HT-29 (cell line): ENCODE measurements around the gene BRDT.

DNA sequence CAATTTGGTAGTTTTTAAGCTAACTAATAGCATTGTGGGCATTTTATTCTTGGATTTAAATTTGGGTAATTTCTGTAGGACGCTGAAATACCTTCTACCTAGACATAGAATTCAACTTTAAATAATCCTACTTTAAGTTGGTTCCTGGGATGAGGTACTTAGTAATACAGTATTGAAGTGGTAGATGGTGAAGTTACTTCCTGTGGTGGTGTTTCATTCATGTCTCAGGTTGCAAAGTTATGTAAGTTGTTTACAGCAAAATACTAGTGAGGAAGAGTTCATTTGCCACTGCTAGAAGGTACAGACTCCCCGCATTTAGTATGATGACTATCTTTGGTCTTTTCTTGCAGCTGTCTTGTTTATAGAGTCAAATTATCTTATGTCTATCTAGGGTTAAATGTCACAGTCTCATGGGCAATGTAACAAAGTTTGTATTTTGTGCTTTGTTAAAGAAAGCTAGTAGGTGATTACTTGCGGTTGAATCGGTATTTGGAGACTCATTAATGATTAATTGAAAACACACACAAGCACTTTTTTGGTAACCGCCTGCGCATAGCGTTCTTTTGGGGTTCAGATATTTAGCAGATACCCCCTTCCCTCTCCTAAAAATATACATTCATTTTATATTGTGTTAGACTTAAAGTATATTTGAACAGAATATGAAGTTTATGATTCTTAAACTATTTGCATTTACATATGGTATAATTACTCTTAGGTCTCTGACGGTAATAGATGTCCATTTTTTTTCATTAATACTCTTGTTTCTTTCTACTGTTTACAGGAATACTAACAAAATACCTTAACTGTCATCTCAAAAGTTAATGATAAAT is 50.2 kb downstream of the LRRC8D start:
- RAMPAGE, long total RNA, result no peak

DNA sequence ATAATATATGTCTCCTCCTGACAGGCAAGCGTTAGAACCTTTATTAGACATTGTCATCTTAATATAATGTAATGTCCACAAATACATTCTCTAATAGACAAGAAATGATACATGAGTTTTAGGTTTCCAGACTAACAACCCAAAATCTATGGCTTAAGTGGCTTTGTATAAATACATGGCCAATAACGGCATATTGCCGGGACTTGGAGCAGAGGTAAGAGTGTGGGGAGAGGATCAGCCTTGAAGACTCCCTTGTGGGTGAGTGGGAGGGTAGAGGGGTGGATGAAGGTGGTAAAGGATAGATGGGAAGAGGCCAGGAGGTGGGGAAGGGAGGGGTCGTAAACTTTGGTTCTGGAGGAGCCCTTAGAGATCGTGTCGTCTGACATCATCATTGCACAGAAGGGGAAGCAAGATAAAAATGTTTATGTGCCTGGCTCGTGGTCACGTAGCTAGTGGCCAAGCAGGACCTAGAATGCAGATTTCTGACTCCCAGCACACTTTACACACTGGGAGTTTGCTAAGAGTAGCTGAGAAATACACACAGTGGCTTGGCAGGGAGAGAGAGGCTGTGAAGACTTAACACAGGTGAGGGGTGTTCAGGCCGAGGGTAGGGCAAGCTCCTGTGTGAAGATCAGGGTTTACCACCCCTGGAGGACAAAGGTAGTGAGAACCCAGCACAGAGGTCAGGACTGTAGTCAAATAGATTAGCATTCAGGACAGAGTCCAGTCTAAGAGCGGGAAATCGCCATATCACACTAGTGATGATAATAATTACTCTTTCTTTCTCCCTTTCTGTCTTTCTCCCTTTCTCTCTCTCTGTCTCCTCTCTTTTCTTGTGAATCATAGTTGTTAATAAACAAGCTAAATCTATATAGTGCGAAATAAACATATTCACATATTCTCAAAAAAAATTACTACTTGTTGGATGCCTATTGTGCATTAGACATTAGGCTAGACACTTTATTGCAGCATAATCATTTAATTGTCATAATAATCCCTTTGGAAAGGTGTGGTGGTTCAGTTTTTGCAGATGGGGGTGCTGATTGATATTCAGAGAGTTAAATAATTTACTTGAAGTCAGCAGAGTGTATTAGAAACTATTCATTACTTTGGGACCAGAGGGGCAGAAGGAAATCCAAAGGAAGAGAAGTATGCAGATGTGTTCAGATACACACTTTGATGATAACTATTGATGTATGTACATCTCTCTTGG is 75.5 kb downstream of the LRRC8D start:
- RAMPAGE, long total RNA, result no peak

DNA sequence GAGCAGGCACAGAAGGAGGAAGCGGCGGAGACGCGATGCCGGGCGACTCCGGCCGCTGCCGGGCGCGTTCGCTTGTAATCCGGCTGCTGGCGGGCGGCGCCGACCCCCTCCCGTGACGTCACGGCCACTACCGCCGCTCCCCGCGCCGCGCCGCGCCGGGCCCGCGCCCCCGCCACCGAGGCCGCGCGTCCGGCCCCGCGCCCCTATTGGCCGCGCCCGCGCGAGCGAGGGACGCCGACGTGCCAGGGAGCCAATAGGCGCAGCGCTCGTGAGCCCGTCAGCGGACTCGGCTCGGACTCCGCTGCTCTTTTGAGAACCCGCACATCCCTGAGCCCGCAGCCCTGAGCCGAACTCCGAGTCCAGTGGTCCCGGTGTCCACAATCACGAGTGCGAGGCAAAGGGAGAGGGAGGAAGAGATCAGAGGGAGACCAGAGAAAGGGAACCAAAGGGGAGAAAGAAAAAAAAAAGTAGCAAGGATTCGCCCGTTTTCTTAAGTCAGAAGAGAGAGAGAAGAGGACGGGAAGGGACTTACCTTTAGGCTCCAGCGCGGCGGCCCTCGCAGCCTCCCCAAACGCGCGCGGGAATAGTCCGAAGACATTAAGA is 864 bp upstream of the BARHL2 start:
- RAMPAGE, long total RNA, result no peak

- RAMPAGE, long total RNA, result no peak
Measured at GRCh38 chr1:90730407-90731103, 13.5 kb upstream of the BARHL2 start.

DNA sequence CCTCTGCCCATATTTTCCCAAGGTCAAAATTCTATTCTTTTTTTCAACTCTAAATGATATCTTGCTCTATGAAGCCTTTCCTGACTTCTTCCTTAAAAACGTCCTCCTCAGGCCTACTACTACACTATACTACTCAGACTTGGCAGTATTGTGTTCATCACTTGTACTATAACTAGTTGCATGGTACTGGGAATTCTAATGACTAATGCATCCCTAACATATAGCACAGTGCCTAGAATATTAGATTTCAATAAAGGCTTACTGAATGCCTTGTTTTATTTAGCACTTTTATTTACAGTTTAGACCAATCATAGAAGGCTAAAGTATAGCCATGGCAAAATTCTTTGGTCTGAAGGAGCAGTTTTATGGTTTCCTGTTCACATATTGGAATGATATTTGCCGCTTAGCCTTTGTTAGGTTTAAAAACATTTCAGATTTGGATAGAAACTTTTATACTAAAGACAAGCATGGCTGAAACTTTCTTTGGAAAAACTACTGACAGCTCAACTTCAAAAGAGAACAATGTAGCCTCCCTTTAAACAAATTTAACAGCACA is 45.6 kb downstream of the ZNF644 start:
- RAMPAGE, long total RNA, result no peak

DNA sequence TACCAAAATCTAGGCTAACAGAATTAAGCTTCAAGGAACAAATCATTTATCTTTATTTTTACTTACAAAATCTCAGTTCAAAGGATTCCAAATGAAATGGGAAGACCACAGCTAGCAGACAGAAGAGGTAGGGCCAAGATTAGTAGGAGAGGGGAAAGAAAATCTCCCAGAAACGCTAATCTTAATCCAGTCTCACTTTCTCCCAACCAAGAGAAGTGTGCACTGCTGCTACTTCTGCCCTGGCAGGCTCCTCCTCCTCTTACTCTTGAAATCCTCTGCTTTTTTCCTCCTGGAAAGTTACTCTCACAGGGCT is 4.6 kb downstream of the ZNF644 start:
- RAMPAGE, long total RNA, result no peak

- RAMPAGE, long total RNA, result no peak
Measured at GRCh38 chr1:91386986-91387592, 17.5 kb downstream of the HFM1 start.

GRCh38 chr1:91524680-91525641 is 24.3 kb downstream of the CDC7 start:
- RAMPAGE, long total RNA, result no peak

DNA sequence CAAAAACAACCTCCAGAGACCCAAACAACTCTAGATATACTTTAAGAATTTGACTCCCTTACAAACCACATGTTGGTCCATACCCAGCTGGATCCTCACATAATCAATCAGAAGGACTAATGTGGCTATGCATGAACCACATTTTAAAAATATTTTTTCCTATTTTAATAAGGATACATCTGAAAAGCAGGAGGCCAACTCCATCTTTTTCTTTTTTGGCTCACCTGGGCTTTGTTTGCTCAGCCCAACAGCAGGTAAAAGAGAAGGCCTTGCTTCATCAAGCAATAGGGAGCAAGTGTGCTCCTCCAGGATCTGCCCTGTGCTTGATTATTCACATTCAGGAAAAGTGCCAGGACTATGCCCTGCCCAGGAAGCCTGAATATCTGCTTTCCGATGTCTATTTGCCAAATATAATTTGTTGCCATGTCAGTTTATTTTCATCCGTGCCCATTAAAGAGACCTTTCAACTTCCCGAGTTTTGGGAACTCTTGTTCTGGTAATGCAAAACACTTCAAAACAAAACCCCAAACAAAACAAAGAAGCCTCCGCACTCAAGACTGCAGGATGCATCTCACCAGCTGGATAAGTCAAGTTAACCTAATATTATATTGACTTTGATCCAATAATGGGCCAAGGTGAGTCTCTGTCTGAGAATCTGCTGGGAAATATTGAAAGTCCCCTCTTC is 185.3 kb downstream of the CDC7 start:
- RAMPAGE, long total RNA, result no peak

DNA sequence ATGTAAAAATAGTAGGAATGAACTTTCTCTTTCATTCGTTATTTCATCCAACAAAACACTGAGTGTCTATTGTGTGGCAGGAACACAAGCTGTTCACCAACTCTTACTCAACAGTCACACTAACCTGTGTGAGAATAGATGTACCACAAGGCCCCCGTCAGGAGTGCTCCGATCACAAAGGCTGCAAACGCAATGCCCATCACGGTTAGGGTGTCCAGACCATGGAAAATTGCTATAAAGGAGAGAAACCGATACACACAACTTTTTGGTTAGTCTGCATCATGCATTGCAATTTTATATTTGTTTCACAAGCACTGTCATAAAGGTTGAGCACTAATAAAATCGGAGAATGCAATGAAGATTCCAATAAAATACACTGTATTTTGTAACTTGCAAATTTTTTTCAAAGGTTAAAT is 190.4 kb downstream of the TGFBR3 start:
- RAMPAGE, long total RNA, result no peak

- RAMPAGE, long total RNA, result no peak
Measured at GRCh38 chr1:91731288-91731755, 154.6 kb downstream of the TGFBR3 start.

- RAMPAGE, long total RNA, result no peak
Measured at GRCh38 chr1:91844590-91845622, 41.0 kb downstream of the TGFBR3 start.

GRCh38 chr1:91864599-91864930 is 21.4 kb downstream of the TGFBR3 start:
- RAMPAGE, long total RNA, result no peak

GRCh38 chr1:91886621-91887242 is 781 bp upstream of the TGFBR3 start:
- RAMPAGE, long total RNA, result no peak

DNA sequence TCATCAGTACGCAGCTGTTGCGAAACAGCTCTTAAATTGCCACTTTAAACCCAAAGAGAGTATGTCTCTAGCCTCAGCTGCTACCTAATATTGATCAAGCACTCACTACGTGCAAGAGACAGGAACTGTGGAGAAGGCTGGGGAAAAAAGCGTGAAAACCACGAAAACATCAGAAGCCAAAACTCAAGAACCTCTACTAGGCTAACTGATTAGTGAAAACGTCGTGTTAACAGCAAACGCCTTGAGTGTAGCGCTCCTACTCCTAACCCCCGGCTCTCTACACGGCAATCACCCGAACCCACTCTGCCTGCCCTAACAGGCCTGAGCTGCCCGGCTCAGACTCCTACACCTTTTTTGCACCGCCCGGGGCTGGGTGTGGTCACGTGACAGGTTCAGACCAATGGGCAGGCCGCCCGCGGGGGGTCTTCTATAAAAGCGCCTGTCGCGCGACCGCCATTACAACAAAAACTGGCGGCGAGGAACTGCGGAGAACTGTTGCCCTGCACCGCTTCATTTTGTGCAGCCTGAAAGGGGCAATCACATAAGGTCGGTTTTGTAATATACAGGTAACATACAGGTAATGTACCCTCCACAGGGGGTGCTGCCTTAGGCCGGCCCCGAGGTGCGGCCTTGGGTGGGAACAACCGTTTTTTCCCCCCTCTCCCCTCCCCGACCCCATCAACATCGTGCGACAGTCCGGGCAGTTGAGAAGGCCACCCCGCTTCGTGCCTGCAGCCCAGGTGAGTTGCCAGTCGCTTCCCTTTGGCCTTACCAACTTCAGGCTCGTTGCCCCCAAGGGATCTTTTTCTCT is at the start of gene BRDT:
Gene BRDT, plus strand, starts transcription at position 459 of the 811 bp plus-strand sequence.
- RAMPAGE, long total RNA, result no peak

- RAMPAGE, long total RNA, result no peak
Measured at GRCh38 chr1:92278213-92279082, 20.3 kb downstream of the GLMN start.

DNA sequence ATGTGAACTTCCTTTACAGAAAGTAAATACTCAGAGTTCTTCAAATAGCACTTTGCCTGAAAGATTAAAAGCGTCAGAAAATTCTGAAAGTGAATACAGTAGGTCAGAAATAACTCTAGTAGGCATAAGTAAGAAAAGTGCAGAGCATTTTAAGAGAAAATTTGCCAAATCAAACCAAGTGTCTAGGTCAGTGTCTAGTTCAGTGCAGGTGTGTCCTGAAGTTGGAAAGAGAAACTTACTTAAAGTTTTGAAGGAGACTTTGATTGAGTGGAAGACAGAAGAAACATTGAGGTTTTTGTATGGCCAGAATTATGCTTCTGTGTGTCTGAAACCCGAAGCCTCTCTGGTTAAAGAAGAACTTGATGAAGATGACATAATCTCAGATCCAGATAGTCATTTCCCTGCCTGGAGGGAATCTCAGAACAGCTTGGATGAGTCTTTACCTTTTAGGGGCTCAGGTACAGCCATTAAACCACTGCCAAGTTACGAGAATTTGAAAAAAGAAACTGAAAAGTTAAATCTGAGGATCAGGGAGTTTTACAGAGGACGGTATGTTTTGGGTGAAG is 25.0 kb downstream of the RPAP2 start:
- RAMPAGE, long total RNA, result no peak

GRCh38 chr1:92459610-92460266 is 27.0 kb downstream of the GFI1 start:
- RAMPAGE, long total RNA, result no peak

DNA sequence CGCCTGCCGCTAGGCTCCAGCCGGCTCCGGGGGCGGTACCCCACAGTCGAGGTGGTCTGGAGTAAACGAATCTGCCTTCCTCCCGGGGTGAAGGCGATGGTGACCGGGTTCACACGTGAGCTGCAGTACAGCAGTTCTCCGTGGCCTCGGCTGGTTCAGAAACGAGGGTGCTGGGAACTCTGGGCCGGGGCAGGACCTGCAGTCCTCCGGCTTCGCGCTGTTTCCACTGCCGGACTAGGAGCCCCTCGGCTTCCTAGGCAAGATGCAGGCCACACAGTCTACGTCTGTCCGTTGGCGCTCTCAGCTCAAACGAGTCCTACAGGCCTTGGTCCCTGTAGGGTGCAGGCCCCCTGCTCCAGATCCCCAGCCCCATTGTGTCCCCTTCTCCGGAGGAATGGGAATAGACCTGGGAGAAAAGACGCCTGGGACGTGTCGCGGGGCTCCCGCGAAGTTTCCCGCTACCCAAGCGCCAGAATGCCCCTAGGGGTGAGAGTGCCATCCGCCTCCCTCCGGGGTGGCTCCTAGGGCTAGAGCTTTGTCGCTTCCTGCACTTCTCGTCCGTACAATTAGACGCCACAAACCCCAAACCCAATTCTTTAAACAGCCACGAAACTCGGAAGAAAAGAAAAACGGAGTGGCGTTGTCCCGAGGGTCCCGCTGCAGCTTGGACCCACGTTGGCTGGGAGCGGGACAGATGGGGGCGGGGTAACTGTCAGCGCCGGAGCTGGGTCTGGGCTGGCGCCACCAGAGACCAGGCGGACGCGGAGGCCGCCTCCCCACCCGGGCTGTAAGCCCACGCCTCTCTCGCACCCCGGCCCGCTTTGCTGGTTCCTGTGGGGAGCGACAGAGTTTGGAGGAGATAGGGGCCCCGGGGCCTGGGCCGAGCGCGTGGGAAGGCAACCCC is 1.8 kb downstream of the GFI1 start:
- RAMPAGE, long total RNA, result no peak

DNA sequence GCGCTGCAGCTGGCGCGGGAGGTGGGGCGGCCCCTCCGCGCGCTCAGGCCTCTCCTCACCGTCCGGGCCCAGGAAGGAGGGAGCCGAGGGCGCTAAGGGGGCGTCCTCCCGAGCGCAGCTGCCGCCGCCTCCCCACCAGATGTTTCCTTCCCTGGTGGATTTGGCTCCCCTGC is 1.2 kb downstream of the GFI1 start:
- RAMPAGE, long total RNA, result no peak